ENCODE measurements around the genes BACH1 and URB1.

- RRBS = no CpG with 5 or more reads among the region's 4 CpGs
Measured at GRCh38 chr21:28099250-28099698, 785.9 kb downstream of the N6AMT1 start.

GRCh38 chr21:28690798-28691463 lies 194.2 kb downstream of the N6AMT1 start:
- RRBS = no CpG with 5 or more reads among the region's 5 CpGs

- RRBS = no CpG with 5 or more reads among the region's 5 CpGs
Measured at GRCh38 chr21:28704718-28705074, 180.5 kb downstream of the N6AMT1 start.

GRCh38 chr21:28745409-28746222 lies 139.6 kb downstream of the N6AMT1 start:
- RRBS = no CpG with 5 or more reads among the region's 12 CpGs

- RRBS = no CpG with 5 or more reads among the region's 1 CpG
Measured at GRCh38 chr21:28827514-28827715, 57.8 kb downstream of the N6AMT1 start.

GRCh38 chr21:29002424-29003198 lies 9.9 kb upstream of the LTN1 start:
- RRBS = 1% methylated on average over 10 of the region's 43 CpGs

DNA sequence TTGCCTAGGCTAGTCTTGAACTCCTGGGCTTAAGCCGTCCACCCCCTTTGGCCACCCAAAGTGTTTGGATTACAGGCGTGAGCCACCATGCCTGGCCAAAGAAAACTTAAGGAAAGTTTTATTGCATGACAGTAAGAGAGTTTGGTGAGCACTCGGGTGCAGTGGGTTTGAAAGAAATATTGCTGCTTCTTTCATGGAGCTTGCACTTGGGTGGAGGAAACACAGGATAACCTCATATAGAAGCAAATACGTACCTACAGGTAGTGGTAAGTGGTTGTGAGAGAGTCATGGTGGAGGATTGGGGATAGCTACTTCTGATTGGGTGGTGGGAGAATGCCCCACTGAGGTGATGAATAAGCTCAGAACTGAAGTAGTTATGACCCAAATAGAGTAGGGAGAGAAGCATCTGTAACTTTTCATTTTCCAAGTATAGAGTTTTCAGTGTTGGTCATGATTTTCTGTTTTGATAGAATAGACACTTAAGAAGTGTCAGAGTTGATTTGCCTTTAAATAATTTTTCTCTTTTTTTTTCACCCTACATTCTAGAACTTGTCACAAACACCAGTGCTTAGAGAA lies 13.4 kb downstream of the USP16 start:
- RRBS = no CpG with 5 or more reads among the region's 4 CpGs

- RRBS = under 1% methylated on average over 34 of the region's 88 CpGs
Measured at GRCh38 chr21:29298170-29298985, at the start of gene BACH1. Gene BACH1, plus strand, starts transcription at chr21:29298922.

DNA sequence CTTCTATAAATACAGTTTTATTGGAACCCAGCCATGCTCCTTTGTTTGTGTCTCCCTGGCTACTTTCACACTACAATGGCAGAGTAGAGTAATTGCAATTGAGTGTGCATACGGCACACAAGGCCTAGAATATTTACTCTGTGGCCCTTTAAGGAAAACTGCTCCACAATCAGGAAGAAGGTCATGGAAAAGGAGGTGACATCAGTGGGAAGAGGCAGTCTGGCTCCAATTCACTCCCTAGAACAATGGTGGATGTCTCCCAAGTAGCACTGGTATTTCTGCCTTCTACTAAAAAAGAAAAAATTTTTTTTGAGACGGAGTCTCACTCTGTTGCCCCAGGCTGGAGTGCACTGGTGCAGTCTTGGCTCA lies 51.3 kb downstream of the KRTAP19-8 start:
- RRBS = no CpG with 5 or more reads among the region's 2 CpGs

- RRBS = no CpG with 5 or more reads among the region's 8 CpGs
Measured at GRCh38 chr21:31172126-31172783, 134.0 kb upstream of the KRTAP19-8 start.

DNA sequence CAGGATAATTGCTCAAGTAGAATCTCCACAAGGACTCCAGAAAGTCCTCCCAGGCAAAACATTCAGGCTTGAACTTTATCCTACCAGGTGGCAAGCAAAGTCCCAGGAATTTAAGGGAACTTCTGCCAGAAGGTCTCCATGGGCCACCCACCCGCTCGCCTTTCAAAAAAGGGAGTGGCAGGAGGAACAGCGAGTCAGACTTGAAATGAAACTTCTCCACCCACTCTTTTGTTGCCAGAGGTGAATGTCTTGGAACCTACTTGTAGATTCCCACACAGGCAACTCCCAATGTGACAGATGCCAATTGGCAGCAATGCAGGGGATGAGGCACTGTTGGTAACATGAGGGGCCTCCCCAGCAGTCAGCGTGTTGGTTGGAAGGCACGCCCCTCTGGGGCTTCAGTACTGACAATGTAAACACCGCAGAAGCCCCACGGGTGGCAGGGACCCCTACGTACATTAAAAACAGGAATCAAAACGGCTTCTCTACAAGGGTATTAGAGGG lies 124.9 kb downstream of the TIAM1 start:
- RRBS = no CpG with 5 or more reads among the region's 9 CpGs

- RRBS = no CpG with 5 or more reads among the region's 1 CpG
Measured at GRCh38 chr21:31293811-31294506, 50.1 kb downstream of the TIAM1 start.

DNA sequence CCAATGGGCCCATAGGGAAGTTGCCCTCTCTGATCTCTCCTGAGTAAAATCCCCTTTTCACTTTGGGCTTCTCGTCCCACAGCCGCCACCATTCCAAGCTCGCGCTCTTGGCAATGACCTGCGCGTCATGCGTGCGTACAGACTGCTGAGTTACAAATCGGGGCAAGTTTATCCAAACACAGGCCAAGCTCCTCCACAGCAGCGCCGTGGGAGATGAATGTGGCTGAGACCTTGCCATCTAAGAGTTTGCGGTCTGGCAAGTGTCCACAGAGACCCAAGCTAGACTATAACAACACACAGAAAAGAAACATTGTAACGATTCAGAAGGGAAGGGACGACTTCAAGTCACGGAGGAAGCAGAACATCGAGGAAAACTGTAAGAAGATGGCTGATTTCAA lies 116.3 kb upstream of the SOD1 start:
- RRBS = no CpG with 5 or more reads among the region's 16 CpGs

DNA sequence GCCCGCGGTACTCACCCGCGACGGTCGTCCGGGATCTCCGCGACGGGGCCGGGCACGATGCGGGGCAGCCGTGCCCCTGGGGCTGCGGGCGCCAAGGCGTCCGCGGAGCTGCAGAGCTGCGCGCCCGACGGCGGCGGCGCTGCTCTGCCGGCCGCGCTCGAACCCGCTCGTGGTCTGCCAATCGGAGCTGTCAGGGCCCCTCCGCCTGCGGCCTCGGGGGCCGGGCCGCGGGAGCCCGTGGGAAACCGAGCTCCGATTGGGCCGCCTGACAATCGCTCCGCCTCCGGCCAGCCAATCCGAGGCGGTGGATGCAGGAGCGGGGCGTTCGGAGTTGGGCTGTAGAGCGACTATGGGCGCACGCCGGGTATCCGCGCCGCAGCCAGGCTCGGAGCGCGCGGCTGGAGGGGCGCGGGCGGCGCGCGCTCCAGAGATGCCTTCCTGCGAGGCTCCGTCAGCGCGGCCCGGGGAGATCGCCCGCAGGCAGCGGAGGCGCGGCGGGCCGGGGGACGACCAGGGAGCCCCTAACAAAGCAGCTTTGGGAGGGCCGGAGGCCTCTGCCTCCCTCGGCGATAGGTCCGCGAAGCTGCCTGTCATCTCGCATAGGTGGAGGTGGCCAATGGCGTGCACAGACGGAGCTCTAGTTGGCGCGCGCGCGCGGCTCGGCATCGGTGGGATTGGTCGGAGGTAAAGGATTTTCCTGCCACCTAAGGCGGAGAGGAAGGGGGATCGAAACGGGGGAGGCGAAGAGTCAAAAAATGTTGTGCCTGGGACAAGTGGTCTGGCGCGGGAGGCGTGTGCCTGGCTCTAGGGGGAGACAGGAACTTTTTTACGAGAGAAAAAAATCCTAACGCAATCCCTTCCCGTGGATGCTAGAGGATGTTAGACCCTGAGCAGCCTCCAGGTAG lies 100.3 kb upstream of the SOD1 start:
- RRBS = 1% methylated on average over 66 of the region's 108 CpGs

- RRBS = no CpG with 5 or more reads among the region's 11 CpGs
Measured at GRCh38 chr21:31660676-31661207, 1.2 kb downstream of the SOD1 start.

DNA sequence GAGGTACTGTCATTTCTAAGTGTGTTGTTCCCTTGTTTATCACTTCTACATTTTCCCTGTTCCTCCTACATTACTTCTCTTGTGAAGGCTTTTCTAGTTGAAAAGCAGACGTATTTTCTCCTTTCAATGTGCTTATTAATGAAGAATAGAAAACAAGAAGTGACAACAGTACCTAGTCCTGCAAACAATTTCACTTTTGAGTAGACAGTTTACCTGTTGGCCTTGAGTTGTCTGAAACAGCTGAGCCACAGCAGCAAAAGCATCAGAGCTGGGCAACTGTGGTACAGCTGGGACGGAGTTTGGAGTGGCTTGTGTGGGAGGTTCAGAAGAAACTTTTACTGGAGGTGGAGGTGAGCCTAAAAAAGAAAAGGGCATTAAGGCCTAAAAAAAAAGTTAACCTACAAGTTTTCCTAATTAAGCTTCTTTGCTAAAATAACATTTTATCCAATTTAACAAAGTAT lies 30.3 kb downstream of the SCAF4 start:
- RRBS = no CpG with 5 or more reads among the region's 2 CpGs

- RRBS = no CpG with 5 or more reads among the region's 5 CpGs
Measured at GRCh38 chr21:31958213-31958431, 85.3 kb downstream of the HUNK start.

DNA sequence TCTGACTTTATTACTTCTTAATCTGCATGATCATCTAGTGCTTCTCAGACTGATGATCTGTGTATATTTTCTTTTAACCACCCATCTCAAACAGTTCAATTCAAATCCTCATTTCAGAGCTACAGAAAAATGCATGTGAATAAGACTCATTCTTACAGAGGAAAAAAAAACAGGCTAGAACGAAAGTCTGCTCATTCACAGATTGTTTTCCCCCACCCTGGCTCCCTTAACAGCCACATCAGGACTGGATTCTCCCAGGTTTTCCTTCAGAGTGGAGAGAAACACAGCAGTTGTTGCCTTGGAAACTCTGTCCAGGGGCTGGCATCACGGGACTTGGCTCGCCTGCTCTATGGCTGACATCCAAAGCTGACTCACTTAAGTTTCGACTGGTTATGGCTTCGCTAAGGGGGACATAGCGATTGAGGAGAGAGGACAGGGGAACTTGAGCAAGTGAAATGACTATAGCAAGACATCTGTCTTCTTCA lies 22.1 kb downstream of the MIS18A start:
- RRBS = no CpG with 5 or more reads among the region's 6 CpGs

DNA sequence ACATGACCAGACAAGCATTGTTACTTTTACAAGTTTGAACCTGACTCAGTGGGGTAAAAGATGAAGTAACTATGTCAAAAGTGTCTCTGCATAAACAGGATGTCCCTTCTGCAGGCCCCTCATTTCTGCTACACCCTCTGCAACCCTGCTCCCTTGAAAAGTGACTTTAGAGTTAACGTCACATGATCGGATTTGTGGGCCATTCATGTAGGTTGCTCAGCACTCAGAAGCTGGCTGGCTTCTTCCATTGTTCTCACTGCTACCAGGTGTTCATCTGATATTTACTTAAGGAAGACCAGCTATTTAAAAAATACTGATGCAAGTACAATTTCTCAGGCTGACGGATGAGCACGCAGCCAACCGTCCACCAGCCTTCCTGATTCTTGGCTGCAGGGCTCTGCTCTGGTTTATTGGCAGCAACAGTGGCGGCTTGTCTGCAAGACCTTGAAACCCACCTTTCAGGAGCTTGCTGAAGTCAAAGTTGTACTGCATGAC lies 32.2 kb downstream of the URB1 start:
- RRBS = no CpG with 5 or more reads among the region's 6 CpGs

DNA sequence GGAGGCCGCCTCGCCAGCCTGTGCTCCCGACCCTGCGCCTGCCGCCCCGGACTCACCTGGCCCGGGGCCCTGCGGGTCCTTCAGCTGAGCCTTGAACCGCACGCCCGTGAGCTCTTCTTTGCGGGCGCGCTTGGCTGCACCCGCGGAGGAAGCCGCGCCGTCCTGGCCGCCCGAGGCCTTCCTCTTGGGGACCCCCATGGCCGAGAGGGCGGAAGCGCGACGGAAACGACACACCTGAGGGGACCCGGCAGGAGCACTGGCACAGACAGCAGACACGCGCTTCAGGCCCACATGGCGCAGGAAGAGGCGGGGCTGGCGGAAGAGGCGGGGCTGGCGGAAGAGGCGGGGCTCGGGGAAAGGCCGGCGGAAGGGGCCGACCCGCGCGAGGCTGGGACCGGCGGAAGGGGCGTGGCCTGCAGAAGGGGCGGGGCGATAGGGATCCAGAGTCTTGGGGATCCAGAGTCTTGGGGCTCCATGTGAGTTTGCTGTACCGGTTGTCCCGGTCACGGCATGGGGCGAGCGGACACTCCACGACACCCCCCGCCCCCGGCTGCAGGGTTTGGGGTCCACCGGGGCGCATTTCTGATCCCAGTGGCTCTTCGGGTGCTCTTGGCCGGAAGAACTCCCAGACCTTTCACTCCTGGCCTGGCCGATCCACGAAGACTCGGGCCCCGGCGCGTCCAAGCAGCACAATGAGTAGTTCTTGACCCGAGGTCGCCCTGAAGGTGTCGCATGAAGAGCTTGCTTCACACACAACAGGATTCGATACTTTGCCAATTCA lies at the start of gene URB1:
Gene URB1 (minus strand): TSS at position 300 of the 781 bp plus-strand sequence.
- RRBS = 1% methylated on average over 33 of the region's 70 CpGs

All from BE2C (cell line).